A549 (cell line): Measurements from ENCODE around the genes KRTAP9-2, KRTAP9-3, KRTAP9-4, KRT33A, KRT38, KRT13 and NT5C3B.

- PRO-cap: no peak
CAGE:
- cytosol, long polyA plus RNA: no peak
- long polyA plus RNA: no peak
- nucleus, long polyA plus RNA: no peak
Measured at GRCh38 chr17:40922151-40922872, 15.1 kb downstream of the KRT23 start.

GRCh38 chr17:40964364-40964772, 2.4 kb downstream of the KRT39 start:
- PRO-cap: unidirectional peak, minus-strand start at chr17:40964512
CAGE:
- cytosol, long polyA plus RNA: no peak
- long polyA plus RNA: no peak
- nucleus, long polyA plus RNA: no peak

DNA sequence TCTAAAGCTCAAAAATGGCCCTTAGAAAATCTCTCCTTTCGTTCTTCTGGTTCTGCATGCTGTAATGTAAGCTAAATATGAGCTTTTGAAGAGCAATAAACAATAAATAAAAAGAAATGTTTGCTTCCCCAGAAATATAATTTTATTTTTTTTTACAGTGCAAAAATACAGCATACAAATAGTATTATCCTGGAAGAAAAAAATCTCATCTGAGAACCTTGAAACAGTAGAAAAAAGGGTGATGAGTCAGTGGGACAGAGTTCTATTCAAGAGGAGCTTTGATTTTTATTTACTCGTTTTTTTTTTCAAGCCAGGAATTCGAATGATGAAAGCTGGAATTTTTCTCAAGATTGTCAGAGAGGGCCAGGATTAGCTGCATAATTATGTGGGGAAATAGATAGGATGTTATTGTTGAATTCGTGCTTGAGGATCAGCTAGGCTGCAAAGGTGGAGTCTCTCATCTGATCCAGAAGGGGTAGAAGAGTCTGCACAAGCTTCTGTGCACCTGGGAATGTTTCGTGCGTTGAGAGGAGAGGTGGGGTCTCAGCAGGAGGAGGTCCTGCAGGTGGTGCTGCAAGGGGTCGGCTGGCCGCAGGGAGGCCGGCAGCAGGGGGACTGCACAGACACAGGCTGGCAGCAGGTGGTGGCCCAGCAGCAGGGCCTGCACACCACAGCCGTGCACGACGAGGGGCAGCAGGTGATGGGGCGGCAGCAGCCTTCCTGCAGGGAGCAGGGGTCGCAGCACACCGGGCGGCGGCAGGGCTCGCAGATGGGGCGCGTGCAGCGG, 600 bp downstream of the KRTAP2-3 start:
- PRO-cap: no peak
CAGE:
- cytosol, long polyA plus RNA: no peak
- long polyA plus RNA: no peak
- nucleus, long polyA plus RNA: no peak

- PRO-cap: no peak
CAGE:
- cytosol, long polyA plus RNA: no peak
- long polyA plus RNA: no peak
- nucleus, long polyA plus RNA: no peak
Measured at GRCh38 chr17:41226446-41226894, at the start of gene KRTAP9-2. Gene KRTAP9-2 (plus strand): TSS chr17:41226648.

DNA sequence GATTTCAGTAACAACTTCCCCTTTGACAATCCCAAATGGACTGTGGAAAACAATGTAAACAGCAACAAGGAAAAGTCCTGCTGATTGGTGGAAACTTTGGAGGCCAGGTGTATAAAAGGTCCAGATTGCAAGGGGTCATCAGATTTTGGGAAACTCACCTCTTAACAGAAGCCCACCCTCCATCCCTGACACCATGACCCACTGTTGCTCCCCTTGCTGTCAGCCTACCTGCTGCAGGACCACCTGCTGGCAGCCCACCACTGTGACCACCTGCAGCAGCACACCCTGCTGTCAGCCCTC, at the start of gene KRTAP9-3:
TSS of gene KRTAP9-3 (plus strand) at position 141 of the 300 bp plus-strand sequence.
- PRO-cap: no peak
CAGE:
- cytosol, long polyA plus RNA: no peak
- long polyA plus RNA: no peak
- nucleus, long polyA plus RNA: no peak

- PRO-cap: no peak
CAGE:
- cytosol, long polyA plus RNA: no peak
- long polyA plus RNA: no peak
- nucleus, long polyA plus RNA: no peak
Measured at GRCh38 chr17:41249397-41249948, at the start of gene KRTAP9-4. Gene KRTAP9-4 (plus strand): TSS chr17:41249687.

DNA sequence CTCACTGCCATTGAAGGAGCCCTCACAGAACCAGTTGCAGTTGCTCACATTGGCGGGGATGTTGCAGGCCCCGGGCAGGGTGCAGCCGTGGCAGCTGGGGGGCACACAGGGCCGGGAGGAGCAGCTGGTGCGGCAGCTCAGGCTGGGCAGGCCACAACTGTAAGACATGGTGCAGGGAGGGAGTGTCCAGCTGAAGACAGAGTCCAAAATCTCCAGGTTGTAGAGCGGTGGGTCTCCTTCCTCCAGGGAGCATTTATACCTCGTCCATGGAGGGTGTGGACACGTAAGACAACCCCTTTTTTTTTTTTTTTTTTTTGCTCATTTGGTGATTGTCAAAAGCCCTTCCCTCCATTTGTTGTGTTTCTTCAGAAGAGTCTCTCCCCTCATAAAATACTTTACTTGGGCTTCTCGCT, at the start of gene KRT33A:
TSS of gene KRT33A (minus strand) at position 229 of the 413 bp plus-strand sequence.
- PRO-cap: no peak
CAGE:
- cytosol, long polyA plus RNA: no peak
- long polyA plus RNA: no peak
- nucleus, long polyA plus RNA: no peak

- PRO-cap: no peak
CAGE:
- cytosol, long polyA plus RNA: no peak
- long polyA plus RNA: no peak
- nucleus, long polyA plus RNA: no peak
Measured at GRCh38 chr17:41440874-41441262, at the start of gene KRT38. Gene KRT38 (minus strand): TSS chr17:41440983.

DNA sequence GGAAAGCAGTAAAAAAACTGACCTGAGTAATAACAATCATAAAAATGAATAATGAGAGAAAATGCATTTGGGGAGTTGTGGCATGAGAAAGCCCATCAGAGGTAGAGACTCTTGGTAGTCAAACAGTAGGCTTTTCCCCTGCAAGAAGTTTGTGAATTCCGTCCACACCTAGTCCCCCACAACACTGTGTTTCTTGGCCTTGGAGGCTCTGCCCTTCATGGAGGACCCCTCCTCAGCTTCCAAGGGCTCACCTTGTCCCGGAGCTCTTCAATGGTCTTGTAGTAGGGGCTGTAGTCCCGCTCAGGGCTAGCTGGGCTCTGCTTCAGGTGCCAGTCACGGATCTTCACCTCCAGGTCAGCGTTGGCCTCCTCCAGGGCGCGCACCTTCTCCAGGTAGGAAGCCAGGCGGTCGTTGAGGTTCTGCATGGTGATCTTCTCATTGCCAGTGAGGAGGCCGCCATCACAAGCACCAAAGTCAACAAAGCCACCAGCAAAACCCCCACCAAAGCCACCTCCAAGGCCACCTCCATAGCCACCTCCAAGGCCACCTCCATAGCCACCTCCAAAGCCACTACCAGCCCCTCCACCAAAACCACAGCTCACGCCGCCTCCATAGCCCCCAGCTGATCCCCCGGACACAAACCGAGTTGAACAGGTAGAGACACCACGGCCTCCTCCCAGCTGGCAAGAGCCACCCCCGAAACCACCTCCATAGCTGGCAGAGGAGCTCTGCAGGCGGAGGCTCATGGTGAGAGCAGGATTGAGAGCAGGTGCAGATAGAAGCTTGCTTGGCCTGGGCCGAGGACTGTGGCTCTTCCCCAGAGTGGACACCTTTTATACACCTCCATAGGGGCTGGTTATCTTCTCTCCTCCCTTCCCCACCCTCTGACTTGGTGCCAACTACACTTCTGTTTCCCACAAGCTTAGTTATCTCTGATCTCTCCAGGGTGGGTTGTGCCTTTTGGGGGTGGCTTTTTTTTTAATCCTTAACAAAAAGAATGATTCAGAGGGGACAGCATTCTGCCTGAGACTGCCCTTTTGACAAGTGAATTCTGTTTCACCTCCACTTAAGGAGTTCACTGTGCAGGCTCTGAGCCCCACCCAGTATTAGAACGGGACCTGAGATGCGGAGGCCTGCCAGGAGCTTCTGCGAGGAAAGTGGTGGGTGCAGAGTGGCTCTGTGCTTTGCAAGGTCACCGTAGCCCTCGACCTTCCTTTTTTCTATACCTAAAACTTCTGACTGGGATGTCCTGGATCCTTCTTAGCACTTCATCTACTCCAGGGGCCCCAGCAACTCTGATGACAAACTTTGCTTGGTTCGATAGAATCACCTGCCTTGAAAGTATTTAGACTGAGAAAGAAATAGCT, at the start of gene KRT13:
TSS of gene KRT13 (minus strand) at position 808 of the 1,367 bp plus-strand sequence.
- PRO-cap: no peak
CAGE:
- cytosol, long polyA plus RNA: no peak
- long polyA plus RNA: no peak
- nucleus, long polyA plus RNA: no peak

GRCh38 chr17:41522034-41522781, 3.5 kb upstream of the KRT15 start:
- PRO-cap: no peak
CAGE:
- cytosol, long polyA plus RNA: no peak
- long polyA plus RNA: no peak
- nucleus, long polyA plus RNA: no peak

DNA sequence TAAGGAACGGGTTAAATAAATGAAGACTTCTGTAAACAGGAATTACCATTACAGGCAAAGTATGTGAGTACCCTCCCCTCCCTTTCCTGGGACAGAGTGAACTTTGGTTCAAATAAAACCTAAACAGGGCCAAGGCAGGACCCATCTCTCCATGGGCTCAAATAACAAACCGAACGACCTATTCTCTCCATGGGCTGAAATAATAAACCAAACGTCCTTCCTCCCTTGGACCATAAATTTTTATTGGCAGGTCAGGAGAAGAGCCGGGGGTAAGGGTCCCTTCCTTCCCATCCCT, 4.7 kb upstream of the KRT15 start:
- PRO-cap: no peak
CAGE:
- cytosol, long polyA plus RNA: no peak
- long polyA plus RNA: no peak
- nucleus, long polyA plus RNA: no peak

DNA sequence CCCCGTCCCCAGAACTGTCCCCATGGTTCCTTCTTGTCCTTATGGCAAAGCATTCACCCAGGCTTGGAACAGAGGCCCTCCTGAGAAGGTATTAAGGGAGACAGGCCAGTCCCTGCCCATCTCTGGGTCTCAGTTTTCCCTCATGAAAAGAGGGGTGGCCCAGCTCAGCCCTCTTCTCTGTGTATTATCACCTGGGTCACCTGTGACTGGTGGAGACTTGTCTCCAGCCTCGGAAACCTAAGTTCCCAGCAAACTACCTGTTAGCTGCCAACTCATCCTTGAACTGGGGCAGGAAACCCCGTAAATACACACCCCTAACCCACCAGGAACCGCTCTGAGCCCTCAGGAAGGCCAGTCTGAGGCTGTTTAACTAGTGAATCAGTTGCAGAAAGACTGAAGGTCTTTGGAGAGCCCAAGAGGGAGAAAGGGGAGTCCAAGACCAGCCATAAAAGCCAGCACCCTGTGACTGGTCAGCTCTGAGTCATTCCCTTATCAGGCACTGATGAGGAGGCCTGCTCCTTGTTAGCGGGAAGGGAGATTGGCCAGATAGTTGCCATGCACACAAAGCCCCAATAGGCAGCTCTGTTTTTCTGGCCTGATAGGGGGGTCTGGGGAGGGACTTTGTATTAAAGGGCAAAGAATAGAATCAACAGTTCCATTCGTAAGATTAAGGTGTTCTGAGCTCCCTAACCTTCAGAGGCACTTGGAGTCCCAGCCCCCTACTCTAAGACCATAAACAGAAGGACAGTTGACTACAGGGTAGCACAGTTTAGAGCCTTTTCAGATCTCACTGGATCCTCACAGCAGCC, 1.9 kb upstream of the KRT19 start:
- PRO-cap: no peak
CAGE:
- cytosol, long polyA plus RNA: no peak
- long polyA plus RNA: no peak
- nucleus, long polyA plus RNA: no peak

- PRO-cap: no peak
CAGE:
- cytosol, long polyA plus RNA: no peak
- long polyA plus RNA: no peak
- nucleus, long polyA plus RNA: no peak
Measured at GRCh38 chr17:41535844-41536719, 8.0 kb upstream of the KRT19 start.

DNA sequence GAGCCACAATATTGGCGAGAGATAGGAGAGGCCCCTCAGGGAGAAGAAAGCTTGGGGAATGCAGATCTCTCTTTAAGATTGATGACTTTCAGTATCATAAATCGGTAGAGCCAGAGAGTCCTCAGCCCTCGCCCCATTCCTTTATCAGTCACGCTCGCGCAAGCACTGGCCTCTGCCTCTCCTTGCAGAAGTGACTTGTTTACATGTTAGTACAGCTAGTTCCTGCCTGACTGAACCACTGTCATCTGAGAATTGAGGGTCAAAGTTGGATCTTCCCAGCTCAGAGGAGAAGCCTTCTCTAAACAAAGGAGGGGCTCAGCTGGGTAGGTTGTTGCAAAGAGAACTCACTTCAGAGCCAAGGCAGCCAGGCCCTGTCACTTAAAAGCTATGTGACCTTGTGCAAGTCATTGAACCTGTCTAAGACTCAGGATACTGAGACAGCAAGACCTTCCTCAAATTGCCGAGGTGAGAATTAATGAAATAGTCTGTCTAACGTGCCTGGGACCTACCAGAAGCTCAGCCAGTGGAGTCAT, 21.6 kb upstream of the KRT19 start:
- PRO-cap: no peak
CAGE:
- cytosol, long polyA plus RNA: no peak
- long polyA plus RNA: no peak
- nucleus, long polyA plus RNA: no peak

DNA sequence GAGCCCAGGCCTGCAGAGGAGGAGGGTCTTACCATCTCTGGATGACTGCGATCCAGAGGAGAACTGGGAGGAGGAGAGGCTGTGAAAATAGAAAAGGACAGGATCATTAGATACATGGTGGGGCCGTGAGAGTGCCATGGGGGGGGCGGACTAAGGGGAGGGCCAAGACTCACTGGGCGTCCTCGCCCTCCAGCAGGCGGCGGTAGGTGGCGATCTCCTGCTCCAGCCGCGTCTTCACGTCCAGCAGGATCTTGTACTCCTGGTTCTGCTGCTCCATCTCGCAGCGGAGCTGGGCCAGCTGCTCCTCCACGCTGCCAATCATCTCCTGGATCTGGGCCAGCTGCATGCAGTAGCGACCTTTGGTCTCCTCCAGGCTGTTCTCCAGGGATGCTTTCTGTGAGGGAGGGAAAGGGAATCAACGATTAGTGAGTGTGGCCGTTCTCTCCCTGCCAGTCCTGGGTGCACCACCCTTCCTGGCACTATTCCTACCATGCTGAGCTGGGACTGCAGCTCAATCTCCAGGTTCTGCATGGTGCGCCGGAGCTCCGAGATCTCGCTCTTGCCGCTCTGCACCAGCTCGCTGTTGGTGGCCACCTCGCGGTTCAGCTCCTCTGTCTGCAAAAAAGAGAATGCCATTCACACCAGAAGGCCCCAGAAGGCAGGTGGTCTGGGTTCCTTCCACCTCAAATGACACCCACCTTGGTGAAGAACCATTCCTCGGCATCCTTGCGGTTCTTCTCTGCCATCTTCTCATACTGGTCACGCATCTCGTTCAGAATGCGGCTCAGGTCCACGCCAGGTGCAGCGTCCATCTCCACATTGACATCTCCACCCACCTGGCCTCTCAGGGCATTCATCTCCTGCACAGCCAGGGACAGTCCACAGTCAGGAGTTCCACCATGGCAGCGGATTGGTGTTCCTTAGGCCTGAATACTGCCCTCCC, 3.4 kb downstream of the KRT14 start:
- PRO-cap: no peak
CAGE:
- cytosol, long polyA plus RNA: no peak
- long polyA plus RNA: no peak
- nucleus, long polyA plus RNA: no peak

- PRO-cap: no peak
CAGE:
- cytosol, long polyA plus RNA: no peak
- long polyA plus RNA: no peak
- nucleus, long polyA plus RNA: no peak
Measured at GRCh38 chr17:41750797-41751533, 16.5 kb upstream of the HAP1 start.

DNA sequence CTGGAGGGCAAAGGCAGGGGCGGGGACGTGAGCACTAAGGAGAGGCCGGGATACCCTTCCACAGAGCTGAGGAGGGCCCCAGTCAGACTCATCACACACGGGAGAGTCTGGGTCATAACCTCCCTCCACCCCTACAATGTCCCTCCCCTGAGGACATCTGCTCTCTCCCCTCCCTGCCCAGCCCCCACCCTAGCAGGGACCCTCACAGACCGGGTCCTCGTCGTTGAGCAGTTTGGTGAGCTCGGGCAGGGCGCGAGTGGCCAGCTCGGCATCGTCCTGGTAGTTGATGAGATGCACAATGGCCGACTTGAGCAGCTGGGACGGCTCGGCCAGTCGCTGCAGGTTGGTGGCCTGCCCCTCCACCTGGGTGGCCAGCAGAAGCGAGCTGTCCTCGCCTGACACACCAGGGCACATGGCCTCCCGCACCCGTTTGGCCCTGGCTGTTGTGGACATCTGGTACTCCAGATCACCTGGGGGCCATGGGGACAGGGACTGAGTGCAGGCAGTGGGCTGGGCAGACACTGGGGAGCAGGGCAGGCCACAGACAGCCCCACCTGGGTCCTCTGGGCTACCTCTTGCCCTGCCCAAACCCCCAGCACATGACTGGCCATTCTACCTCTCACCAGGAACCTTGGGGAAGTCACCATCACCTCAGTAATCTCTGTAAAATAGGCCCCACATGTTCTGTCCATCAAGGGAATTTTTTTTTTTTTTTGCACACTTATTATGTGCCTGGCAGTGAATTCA, 17.1 kb downstream of the JUP start:
- PRO-cap: no peak
CAGE:
- cytosol, long polyA plus RNA: no peak
- long polyA plus RNA: no peak
- nucleus, long polyA plus RNA: no peak

DNA sequence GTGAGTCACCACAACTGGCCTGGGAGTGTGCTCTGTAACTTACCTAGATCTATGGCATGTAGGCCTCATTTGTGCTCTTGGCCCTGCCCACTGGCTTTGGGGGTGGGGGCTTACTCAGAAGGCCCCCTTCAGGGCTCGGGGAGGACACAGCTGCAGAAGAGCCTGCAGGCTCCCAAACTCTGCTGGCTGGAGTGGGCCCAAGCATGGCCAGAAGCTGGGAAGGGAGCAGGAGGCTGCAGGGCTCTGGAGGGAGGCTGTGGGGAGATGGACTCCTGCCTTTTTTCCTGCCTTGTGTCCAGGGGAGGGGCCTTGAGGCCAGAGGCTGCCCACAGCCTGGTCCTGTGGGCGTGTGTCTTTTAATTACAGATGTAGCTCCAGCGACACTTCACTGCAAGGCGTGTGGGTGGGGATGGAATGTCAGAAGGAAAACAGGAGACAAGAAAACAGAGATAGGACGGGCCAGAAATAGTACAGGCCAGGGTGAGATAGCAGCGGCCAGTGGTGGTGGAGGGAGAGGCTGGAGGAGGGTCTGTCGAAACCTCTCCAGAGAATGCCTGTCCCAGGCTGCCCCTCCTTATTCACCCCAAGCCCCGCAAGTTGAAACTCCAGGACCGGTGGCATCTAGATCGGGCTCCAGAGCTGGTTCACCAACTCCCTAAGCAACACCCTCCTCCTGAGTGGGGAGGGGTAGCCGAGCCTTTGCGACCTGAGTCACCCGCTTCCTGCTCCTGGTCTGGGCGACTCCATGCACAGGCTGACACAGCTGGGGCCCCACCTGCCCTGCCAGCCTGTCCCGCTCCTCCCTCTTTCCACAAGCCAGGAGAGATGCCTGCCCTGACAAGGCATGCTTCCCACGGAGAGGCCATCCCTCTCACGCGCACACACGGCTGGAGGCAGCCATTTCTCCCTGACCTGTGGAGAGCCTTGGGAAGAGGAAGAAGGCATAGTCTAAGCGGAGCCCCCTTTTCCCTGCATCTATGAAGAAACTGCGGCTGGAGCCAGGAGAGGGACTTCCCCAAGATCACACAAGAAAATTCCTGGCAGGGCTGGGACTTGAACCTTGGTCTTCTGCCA, 6.4 kb upstream of the JUP start:
- PRO-cap: no peak
CAGE:
- cytosol, long polyA plus RNA: no peak
- long polyA plus RNA: no peak
- nucleus, long polyA plus RNA: no peak

DNA sequence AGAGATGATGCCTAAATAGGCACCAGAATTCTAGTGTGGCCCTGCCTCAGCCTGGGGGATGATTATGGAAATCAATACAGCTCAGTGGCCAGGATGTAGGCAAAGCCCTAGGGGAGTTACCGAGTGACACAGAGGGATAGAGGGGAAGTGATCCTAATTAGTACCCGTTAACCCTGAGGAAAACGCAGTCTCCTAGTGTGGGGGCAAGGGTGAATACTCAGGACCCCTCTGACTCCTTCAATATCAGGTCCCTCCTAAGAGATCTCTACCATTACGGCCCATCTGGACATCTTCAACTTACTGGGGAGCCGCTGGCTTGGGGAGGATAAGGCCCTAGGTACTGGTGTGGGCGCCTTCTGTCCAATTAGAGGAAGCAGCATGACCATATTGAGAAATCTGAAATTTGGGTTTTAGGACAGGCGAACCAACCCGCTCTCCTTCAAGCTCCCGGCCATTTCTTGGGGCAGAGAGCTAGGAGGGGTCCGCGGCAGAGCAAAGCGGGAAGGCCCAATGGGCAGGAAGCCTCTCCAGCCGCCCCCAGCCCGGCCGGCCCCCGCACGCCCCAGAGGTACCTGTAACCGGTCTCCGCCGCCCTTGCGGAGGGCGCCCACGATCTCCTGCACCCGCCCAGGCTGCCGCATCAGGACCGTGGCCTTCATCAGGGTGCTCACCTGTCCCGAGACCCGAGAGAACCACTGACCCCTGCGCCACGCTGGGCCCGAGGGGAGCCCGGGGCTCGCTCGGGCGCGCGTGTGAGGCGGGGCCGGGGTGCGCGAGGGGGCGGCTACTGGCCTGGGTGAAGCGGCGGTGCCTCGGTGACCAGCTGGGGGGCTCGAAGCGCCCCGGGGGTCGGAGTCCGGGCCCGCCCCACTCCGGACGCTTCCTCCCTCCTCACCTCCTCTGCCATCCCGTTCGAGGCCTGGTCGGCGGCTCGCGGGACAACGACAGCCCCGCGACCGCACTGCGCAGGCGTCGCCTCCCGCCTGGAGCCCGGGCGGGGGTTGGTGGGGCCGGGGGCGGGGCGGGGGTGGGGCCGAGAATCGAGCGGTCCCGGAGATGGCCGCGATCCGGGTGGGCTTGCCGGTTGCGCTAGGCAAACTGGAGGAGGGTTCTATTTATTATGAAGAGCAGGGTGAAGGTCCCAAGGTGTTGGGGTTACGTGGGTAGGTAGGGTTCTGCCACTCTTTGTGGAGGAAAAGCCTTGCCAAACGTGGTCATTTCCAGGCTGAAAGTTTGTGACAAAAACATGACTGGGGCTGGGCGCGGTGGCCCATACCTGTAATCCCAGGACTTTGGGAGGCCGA, at the start of gene NT5C3B:
TSS of gene NT5C3B (minus strand) at position 946 of the 1,304 bp plus-strand sequence.
- PRO-cap: bidirectional peak, plus-strand start at position 1,047 of the sequence, minus-strand start at position 934 of the sequence
CAGE:
- cytosol, long polyA plus RNA: start-site peak on the minus strand centred at position 603 of the sequence, 53 bp wide, 118 and 43 reads in 2 replicates; start-site peak on the minus strand centred at position 940 of the sequence, 60 bp wide, 543 and 642 reads in 2 replicates
- long polyA plus RNA: start-site peak on the minus strand centred at position 607 of the sequence, 46 bp wide, 66 and 40 reads in 2 replicates; start-site peak on the minus strand centred at position 935 of the sequence, 48 bp wide, 287 and 381 reads in 2 replicates
- nucleus, long polyA plus RNA: no peak

DNA sequence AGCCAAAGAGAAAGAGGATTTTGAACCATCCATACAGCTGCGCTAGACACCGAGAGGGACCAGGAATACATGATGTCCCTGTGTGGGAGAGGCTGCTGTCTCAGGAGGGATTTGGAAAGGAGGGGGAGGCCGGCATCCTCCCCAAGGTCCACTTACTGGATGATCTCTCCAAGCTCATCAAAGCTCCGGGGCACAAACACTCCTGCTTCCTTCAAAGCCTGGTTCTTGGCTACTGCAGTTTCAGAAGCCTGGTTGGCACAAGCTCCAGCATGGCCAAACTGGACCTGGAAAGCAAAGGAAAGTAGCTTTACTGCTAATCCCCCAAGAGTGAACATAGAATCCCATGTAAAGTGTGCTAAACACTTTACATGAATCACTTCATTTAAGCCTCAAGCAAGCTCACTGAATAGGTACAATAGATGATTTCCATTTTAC, 13.4 kb upstream of the KLHL11 start:
- PRO-cap: no peak
CAGE:
- cytosol, long polyA plus RNA: no peak
- long polyA plus RNA: no peak
- nucleus, long polyA plus RNA: no peak